CMK (cell line): ENCODE measurements around a stretch of chr2.

GRCh38 chr2:224764736-224764935, 48.5 kb upstream of the CCDC195 start:
- RRBS, result no CpG with 5 or more reads among the region's 1 CpG

- RRBS, result no CpG with 5 or more reads among the region's 2 CpGs
Measured at GRCh38 chr2:224894340-224894603, 148.0 kb downstream of the DOCK10 start.

DNA sequence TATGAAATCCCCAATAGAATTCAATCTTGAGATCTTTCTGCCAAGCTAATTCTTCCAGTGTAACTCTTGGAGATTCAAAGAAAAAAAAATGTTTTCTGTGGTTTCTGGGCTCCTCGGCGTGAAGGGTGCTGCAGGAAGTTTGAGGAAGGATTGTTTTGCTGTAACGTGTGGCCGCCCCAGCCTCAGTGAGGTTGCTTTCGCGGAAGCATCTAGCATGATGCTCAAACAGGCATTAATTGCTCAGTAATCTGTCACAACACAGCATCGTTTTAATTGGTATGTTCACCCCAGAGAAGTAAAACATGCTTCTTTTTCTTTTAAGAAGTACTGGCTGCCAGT, 58.9 kb downstream of the DOCK10 start:
- RRBS, result no CpG with 5 or more reads among the region's 7 CpGs

DNA sequence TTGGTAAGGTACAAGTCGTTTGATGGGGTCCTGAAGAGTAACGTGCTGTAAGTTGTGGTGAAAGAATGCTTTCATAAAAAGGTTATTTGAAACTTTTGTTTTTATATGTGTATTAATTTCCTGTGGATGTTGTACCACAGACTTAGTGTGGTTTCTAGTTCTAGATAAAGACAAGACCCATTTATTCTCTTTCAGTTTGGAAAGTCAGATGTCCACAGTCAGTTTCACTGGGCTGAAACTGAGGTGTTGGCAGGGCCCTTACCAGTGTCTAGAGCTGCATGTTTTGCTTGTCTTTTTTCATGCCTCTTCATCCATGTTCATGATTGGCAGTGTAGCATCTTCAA, 22.1 kb upstream of the DOCK10 start:
- RRBS, result no CpG with 5 or more reads among the region's 2 CpGs

- RRBS, result no CpG with 5 or more reads among the region's 4 CpGs
Measured at GRCh38 chr2:226002279-226002833, 602.8 kb downstream of the NYAP2 start.

DNA sequence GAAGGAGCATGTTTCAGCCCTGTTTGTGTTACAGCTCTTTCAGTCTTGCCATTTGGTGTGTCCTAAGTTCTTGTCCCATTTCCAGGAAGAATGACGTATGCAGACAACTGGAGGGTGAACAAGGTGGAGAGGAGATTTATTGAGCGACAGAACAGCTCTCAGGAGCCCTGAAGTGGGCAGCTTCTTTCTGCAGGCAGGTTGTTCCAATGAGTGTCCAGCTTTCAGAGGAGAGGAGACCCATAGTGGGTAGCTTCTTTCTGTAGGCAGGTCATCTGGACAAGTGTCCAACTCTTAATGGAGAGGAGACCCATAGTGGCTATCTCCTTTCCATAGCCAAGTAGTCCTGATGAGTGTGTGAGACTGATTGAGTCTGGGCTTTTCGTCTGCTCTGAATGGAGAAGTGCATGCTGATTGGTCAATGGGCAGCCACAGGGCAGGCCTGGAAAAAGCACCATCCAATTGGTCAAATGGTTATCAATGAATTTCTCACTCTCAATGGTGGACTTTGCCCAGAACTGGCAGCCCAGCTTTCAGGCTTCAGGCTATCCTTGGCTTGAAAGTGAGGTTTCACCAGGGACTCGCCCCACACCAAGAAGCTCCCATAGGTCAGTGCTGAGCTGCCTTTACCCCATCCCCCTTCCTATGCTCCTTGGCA, 688.2 kb downstream of the NYAP2 start:
- RRBS, result no CpG with 5 or more reads among the region's 4 CpGs

DNA sequence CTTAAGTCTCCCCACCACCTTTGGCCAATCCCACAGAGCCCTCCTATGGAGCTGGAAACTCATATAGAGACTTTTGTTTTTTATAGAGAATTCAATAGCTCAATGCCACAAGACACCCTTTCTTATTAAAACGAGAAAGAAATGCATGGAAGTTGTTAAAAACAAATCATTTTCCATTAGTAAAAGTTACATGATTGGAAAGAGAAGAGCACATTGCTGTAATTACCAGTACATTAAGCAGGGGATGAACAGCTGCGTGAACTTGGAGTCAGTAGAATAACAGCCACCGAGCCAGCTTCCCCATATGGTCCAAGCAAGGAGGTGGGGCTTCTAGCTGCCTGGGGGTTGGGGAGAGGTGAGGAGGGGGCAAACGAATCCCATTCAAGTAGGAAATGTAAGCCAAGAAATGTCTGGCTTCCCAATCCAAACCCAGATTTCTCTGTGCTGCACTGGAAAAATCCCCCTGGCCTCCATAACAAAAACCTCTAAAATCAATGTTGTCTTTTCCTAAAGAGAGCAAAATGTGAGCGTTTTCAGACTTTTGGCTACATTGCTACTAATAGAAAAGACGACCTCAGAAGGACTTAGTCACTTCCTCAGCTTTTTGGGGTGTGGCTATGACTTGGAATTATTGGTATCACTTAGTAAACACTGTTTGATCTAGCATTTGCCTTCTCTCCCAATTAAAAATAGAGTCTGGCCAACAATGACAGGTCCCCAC, 614.4 kb downstream of the IRS1 start:
- RRBS, result no CpG with 5 or more reads among the region's 6 CpGs

GRCh38 chr2:226319926-226320442, 479.6 kb downstream of the IRS1 start:
- RRBS, result no CpG with 5 or more reads among the region's 1 CpG

DNA sequence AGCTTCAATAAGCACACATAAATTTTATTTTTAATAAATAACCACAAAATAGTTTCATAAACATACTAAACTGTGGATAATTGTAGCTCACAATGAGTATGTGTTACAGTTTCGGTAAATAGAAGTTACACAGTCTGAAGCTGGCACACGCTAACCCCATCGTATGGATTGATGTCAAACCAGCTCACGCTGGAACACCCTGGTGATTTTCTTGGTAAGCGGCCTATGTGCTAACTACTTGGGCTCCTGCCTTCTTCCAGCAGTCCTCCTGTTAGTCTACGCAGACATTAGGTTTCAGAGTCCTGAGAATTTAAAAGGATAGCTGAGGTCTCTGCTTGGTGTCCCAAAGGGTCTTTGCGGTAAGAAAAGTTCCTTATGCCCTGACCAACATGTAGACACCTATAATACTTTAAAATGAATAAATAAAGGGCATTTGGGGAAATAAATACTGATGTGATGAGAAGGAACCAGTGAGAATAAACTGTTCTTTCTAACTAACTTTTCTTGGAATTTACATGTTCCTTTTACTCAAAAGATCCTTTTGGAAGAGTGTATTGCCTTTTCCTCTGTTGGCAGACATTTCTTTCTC, 322.3 kb downstream of the IRS1 start:
- RRBS, result no CpG with 5 or more reads among the region's 7 CpGs

DNA sequence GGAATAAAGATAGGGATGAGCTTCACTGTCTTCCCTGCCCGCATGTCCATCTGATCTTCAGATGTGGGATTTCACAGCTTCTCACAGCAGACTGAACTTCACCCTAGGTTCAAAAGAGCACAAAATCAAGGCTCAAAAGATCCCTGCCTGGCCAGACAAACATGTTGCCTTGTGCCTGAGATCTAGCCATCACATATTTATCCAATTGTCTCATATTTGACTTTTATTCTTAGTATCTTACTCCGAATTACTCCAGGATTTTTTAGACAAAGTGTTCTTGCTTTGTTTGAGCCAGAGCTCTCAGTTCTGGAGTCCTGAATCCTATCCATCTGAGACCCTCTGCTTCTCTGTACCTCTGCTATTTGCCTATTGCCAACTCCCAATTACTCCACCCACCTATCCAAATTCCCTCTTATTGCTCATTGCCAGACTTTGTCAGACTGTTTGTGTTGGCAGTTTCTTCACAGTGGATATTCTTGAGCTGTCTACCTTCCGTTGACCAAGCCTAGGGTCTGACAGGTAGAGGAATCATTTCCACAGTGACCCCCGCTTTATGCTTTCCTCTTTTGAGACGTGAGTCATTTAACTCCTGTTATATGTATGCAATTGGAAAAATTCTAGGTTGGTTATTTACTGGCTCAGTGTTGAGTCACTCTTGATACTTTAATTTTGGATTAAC, 187.9 kb downstream of the IRS1 start:
- RRBS, result no CpG with 5 or more reads among the region's 5 CpGs

DNA sequence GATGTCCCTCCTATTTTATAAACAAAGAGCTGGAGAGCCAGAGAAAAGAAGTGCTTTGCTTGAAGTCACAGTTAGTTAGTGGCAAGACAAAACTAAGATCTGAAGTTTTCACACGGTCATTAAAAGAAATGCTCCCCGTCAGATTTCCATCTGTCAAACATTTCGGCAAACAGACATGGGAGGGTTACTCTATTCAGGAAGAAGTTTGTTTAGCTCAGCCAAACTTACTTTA, 74.1 kb downstream of the IRS1 start:
- RRBS, result no CpG with 5 or more reads among the region's 3 CpGs

- RRBS, result no CpG with 5 or more reads among the region's 5 CpGs
Measured at GRCh38 chr2:226775969-226776539, 23.6 kb downstream of the IRS1 start.

- RRBS, result 91% methylated on average over 15 of the region's 35 CpGs
Measured at GRCh38 chr2:226800922-226801971, 1.6 kb upstream of the IRS1 start.

- RRBS, result no CpG with 5 or more reads among the region's 1 CpG
Measured at GRCh38 chr2:226984735-226985034, 148.8 kb downstream of the RHBDD1 start.

GRCh38 chr2:226985035-226985499, 149.2 kb downstream of the RHBDD1 start:
- RRBS, result no CpG with 5 or more reads among the region's 6 CpGs

DNA sequence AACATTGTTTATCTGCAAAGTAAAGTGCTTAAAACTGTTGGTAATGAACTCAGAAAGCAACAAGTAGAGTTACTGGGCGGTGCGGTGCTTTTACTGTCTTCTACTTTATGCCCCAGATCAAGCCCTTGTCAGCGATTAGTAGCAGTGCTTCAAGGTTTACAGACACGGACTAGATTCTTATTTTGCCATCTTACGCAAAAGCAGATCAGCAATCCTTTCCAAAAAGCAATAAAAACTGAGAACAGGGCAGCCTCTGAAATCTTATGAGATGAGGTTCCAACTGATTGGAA, 15.5 kb downstream of the COL4A3 start:
- RRBS, result no CpG with 5 or more reads among the region's 5 CpGs

DNA sequence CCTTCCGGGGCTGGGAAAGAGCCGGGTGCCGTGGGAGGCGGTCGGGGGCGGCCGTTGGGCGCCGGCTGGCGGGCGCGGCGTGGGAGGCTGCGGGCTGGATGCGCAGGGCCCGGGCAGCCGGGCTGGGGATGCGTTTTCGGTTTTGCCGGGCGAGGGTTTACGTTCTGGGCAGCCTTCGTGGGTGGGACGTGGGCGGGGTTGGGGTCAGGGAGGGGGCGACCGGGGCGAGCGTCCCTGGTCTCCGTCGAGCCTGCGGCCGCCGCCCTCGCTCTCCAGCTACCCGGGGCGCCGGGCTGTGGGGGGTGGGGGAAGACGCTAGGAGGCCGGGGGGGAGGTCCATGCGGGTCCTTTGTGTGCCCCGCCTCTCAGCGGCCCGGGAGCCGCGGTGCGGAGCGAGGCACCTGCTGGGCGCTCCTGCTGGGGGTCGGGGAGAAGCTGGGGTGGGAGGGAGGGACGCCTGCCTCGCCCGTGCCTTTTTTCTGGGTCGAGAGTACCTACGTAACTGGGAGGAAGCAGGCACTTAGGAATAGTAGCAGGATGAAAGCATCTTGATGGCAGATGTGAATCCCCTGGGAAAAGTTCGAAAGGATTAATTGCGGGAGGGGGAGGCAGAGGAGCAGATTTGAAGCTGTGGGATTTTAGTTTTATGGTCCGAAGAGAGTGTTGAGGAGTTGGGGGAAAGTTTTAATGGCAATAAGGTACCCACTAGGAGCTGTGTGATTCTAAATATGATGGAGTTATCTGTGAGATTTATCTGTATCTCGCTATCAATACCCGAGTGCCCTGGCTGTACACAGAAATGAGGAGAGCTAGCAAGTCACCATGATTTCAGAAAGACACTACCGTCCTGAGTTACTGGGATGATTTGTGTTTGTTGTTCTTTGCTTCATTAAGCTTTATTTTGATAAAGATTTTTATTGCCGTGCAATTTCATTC, 973 bp downstream of the AGFG1 start:
- RRBS, result under 1% methylated on average over 39 of the region's 62 CpGs

GRCh38 chr2:227475025-227475657, 3.2 kb downstream of the AGFG1 start:
- RRBS, result no CpG with 5 or more reads among the region's 4 CpGs

DNA sequence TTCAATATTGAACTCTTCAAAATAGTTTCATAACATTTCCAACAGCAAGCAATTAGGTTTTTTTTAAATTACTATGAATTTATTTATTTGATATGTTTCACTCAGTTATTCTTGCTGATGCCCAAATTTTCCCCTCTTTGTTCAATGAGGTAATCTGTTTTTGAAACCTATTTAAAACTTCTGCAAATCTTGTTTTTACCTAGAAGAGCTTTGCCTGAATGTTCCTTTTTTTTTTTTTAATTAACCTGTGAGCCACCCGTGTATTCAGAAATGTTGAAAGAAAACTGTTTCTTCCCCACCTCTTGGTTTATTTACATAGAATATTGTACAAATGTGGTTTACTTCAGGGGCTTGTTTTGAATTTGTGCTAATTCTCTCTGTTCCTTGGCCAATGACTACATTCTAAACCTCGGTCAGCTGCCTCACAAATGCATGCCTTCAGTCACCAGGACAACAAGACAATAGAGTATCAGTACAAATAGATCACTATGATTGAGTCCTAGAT, 35.9 kb downstream of the AGFG1 start:
- RRBS, result no CpG with 5 or more reads among the region's 2 CpGs